ENCODE measurements around the gene PSMG4.

DNA sequence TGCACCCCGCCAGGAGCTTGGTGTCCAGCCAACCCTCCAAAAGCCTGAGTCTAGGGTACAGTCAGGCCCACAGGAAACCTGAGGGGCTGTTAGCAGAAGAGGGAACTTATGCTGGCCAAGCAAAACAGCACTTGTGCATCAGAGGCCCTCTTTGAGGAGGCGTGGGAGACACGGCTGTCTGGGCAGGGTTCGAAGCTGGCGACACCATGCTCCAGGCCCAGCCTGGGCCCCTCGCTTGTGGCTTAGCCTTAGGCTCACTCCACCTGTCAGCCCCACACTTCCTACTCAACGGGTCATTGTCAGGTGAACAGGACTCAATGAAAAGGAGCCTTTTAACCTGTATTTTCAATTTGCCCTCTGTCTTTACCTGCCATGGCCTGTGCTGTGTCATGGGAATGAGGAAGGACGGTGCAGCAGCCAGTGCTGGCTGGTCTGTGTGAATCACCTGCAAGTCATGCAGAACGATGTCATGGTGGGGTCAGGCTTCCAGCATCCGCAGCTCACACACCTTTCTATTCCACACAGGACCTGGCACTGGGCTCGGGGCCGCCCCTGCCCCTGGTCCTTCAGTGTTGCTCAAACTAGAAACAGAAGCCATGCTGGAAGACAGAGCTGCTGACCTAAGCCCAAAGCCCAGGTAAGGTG lies 188.6 kb upstream of the GMDS start:
- RRBS, result no CpG with 5 or more reads among the region's 12 CpGs

- RRBS, result no CpG with 5 or more reads among the region's 9 CpGs
Measured at GRCh38 chr6:2448495-2449059, 203.2 kb upstream of the GMDS start.

- RRBS, result no CpG with 5 or more reads among the region's 16 CpGs
Measured at GRCh38 chr6:2623166-2623861, 127.4 kb downstream of the MYLK4 start.

GRCh38 chr6:2764498-2765247 lies 520 bp upstream of the WRNIP1 start:
- RRBS, result no CpG with 5 or more reads among the region's 55 CpGs

DNA sequence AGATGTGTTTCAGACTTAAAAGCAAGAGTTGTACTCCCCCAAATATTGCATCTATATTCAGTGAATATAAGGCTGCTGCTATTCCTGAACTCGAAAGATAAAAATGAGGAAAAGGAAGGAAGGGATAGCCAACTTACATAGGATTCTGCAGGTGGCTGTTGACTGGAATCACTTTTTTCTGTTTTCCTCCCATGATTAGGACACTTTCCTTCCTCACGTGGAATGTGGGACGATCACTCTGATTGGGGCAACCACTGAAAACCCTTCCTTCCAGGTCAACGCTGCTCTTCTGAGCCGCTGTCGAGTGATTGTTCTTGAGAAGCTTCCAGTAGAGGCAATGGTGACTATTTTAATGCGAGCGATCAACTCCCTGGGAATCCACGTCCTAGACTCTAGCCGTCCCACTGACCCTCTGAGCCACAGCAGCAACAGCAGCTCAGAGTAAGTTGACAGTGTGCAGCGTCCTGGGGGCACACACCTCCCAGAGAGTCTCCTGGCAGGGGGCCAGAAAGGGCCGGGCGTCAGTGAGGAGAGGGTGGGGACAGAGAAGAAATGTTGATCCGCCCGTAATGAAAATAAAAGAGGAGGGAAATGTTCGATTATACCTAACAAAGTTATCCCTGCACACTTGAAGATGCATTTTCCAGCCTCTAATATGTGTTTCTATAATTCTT lies 4.9 kb downstream of the WRNIP1 start:
- RRBS, result no CpG with 5 or more reads among the region's 16 CpGs

GRCh38 chr6:2905836-2906253 lies 2.7 kb upstream of the SERPINB9 start:
- RRBS, result no CpG with 5 or more reads among the region's 6 CpGs

DNA sequence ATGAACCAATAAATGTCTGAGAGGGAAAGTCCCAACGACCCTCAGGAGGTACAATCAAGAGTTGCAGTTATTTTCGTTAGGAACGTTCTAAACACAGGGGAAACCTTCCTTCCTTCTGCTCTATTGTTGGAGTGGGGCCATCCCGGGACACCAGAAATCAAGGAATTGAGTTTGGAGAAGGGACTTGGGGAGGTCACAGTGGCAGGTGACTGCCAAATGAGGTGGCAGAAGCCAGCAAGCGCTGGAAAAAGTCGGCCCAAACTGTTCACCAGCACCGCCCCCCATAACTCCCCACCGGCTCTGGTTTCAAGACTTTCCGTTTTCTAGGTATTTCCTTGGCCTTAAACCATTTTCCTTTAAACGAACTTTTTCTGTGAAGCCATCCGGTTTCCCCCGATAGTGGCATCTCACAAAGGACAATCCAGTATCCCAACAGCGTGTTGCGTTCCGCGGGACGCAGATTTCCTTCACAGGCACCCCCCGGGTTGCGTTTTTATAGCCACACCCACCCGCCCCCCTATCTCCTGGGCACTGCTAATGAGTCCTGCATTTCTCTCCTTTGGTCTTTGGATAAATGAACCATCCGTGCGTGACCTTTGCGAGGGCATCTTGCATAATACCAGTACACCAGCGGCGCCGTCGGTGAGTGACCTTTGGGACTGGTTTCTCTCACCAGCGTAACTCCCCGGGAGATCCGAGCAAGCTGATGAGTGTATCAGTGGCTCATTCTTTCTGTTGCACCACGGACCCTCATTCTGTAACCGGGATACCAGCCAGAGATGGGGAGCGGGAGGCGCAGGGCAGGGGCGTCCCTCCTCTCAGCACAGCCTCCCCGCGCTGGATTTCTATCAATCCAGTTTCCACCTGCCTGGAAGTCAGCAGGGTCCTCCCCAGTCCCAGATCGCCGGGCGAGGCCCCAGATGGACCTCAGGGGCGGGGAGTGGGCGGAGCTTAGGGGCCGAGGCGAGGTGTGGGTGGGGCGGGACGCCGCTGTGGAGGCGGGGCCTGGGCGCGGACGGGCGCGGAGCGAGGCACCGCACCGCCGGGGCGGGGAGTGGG lies 647 bp upstream of the NQO2 start:
- RRBS, result 17% methylated on average over 8 of the region's 58 CpGs

DNA sequence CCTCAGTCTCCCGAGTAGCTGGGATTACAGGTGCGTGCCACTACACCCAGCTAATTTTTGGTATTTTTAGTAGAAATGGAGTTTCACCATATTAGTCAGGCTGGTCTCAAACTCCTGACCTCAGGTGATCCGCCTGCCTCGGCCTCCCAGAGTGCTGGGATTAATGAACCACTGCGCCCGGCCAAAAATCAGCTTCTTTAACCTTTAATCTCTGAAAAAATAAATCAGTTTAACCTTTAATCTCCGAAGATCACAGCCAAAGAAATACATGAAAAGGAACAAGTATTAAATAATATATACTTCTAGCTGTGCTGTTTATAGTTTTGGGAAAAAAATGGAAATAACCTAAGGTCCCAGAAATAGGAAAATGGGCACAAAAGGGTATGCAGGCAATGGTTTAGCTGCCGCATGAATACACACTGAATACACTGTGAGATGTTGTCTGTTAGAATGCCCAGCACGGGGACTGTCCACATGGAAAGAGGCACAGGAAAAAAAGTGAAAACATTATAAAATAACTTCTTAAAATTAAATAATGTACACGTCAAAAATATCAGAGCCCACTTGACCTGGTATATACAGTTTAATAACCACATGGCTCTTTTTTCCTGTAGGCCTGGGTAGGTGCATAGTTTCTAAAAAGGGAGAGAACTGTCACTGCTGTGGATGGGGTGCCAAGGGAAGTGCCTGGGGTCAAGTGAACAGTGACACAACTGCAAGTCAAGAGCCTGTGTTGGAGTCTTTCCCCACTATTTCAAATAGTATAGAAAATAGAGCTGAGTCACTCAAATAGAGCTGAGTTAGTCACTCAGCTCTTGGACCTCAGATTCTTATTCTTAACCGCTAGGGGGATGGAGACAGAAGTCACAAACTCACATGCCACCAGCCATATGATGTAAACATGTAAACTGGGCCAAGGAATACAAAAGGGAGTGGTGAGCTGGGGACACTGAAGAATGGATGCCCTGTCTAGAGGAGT lies 1.8 kb downstream of the NQO2 start:
- RRBS, result no CpG with 5 or more reads among the region's 11 CpGs

DNA sequence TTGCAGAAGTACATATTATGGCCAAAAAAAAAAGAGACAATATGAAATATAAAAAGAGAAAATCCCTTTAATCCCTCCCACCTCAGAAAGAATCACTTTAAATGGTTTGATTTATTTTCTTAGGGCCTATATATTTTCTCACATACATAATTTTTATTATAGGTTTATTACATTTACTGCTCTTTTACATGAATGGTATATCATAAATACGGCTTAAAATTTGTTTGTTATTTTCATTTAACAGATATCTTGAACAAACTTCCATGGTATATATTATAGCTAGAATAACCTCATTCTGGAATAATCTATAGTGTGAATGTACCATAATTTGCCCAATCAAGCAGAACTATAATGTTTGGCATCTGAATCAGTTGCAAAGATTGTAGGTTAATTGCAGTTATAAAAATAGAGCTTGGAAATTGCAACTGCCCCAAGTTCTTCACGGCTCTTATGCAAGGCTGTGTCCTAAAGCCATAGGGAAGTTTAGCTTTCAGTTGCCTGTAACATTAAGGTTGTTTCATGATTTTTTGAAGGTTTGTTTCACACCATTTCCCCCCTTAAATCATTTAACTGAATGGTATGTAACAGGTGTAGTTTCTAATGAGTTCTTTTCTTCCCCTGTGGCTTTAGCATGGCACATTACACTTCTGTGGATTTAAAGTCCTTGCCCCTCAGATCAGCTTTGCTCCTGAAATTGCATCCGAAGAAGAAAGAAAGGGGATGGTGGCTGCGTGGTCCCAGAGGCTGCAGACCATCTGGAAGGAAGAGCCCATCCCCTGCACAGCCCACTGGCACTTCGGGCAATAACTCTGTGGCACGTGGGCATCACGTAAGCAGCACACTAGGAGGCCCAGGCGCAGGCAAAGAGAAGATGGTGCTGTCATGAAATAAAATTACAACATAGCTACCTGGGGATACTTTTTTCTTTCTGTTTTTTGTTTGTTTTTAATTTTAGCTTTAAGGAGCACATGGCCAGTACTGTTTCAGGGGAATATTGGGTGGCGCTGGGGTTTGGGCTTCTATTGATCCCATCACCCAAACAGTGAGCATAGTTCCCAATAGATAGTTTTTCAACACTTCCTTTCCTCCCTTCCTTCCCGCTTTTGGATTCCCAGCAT lies 19.5 kb downstream of the NQO2 start:
- RRBS, result no CpG with 5 or more reads among the region's 10 CpGs

- RRBS, result 13% methylated on average over 16 of the region's 50 CpGs
Measured at GRCh38 chr6:3023222-3024468, 24.0 kb downstream of the NQO2 start.

DNA sequence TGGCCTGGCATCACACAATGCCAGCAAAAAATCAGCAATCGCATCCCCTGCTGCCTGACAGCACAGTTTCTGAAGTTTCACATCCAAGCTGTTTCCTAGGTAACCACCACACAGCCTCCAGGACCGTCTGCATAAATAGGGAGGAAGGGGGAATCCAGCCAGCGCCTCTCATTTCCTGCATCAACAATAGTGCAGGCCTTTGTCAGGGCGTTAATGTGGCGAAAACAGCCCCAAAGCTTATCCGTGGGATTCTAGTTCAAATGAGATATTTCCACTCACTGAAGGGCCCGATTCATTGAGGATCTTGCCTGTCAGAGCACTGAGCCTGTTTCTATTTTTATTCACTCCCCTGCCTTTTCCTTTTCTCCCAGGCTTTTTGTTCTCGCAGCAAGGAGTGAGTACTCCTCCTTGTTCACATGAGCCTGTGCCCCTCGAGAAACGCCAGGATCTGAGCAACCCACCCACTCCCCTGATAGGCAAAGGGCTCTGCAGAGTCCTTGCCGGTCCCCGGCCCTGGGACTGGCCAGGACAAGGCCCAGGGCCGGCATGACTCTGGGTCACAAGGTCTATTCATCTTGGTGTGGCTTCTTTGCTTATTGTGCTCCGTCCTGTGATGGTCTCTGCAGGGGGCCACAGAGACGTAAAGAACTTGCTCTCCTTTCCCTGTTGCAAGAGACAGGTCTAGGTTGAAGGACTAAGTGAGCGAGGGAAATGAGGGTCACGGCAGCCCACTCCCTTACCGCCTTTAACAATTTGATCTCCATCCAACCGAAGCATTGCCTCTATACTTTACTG lies 32.6 kb downstream of the TUBB2B start:
- RRBS, result no CpG with 5 or more reads among the region's 19 CpGs

GRCh38 chr6:3195467-3196228 lies 31.8 kb downstream of the TUBB2B start:
- RRBS, result no CpG with 5 or more reads among the region's 16 CpGs

DNA sequence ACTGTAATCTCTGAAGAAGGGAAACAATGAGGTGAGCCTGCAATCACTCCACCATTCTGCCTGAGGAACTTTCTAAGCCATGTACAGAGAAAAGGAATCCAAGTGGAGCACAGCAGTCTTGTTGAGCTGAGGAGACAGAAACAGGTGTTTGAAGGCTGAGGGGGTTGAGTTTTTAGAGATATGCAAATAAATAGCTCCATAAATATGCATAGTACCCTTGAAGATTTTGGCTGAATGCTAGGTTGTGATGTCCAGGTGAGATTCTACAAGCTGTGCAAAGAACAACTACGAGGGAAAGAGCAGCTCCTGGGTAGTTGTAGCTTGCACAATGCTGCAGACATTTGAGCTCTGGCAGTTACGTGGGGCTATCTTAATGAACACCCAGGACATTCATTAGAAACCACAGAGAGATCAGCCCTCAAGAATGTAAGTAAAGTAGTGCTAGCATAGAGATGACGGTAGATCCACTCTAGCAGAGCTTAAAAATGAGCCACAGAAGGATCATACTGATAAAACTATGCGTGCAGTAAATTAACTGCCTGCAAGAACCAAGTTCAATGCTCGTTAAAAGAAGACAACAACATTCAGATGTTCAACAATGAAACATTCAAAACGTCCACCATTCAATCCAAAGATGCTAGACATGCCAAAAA lies 24.3 kb downstream of the TUBB2B start:
- RRBS, result no CpG with 5 or more reads among the region's 6 CpGs

GRCh38 chr6:3230753-3231122 lies 3.3 kb upstream of the TUBB2B start:
- RRBS, result no CpG with 5 or more reads among the region's 7 CpGs

DNA sequence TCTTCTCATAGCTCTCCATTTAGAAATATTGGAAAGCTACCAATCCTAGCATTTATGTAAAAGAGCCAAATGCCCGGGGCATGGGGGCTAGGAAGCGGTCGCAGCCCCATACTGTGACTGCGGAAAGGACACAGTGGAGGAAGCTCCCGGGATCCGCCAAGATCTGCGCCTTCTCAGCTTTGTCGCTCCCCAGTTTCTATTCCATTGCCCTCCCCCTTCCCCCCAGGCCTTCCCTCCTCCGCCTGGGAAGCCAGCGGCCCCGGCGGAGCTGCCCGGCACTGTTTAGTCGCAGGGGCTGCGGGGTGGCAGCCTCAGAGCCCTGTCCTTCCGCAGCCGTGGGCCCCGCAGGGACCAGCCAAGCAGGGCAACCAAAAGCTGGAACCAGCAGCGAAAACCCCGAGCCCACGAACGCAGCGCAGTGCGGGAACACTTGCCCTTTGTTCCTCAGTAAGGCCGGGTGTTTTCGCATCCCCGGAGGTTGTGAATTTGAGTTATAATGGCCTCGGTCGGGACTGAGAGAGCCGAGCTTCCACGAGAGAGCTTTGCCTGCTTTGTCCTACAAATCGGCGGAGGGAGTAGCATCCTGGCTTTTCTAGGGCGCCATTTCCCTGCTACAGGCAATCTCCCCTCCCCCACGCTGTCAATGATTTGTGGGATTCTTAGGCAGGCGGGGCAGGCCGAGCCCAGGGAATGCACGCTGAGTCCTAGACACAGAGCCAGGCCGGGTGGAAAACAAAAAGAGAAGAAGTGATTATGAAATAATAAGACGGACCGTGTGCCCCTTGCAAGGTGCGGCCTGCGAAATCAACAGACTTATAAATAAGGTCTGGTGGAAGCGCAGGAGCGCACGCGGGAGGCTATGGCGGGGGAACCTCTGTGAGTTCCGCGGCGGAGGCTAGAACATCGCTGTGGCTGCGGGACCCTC lies 3.9 kb upstream of the TUBB2B start:
- RRBS, result 7% methylated on average over 10 of the region's 53 CpGs

GRCh38 chr6:3258677-3259321 lies at the start of gene PSMG4:
TSS of gene PSMG4 (plus strand) at chr6:3258947.
- RRBS, result 2% methylated on average over 31 of the region's 65 CpGs

DNA sequence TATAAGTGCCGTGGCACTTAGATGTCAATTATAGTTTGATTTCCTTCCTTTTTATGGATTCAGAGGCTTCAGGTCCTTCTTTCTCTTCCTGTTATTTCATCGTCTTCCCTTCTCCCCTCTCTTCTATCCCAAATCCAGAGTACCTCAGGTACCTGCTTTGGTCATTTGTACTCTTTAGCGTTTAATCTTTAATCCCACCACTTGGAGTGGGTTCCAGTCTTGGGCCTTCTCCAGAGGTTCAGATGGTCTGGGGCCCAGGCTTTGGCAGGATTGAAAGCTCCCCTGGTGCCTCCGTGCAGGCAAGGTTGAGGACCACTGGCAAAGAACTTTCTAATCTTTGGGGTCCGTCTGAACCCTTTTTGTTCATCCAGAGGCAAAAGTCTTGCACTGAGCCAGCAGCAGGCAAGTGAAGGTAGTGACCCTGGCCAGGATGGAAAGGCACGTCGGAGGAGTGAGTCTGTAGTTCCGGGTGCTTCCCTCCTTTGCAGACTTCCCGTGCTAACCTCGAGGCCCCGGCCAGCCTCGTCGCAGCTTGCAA lies 9.7 kb downstream of the PSMG4 start:
- RRBS, result 93% methylated on average over 3 of the region's 13 CpGs

GRCh38 chr6:3350900-3351912 lies 92.5 kb downstream of the PSMG4 start:
- RRBS, result no CpG with 5 or more reads among the region's 18 CpGs

DNA sequence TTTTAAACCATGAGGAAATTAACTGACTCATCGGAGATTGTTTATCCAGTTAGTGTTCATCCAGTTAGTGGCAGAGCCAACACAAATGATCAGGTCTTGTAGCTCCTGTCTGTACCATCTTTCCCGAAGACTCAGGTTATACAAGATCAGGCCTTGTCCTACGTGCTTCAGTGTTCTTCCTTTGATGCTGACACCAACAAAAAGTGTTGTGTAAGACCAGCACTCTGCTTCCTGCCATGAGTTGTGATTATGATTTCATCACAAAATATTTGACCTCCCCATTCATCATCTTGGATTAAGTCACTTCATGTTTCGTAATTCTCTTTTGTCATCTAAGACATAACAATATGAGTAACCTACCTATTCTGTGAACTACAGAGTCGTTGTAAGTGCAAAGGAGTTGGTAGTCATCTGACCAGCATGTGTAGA lies 135.5 kb upstream of the SLC22A23 start:
- RRBS, result no CpG with 5 or more reads among the region's 5 CpGs

DNA sequence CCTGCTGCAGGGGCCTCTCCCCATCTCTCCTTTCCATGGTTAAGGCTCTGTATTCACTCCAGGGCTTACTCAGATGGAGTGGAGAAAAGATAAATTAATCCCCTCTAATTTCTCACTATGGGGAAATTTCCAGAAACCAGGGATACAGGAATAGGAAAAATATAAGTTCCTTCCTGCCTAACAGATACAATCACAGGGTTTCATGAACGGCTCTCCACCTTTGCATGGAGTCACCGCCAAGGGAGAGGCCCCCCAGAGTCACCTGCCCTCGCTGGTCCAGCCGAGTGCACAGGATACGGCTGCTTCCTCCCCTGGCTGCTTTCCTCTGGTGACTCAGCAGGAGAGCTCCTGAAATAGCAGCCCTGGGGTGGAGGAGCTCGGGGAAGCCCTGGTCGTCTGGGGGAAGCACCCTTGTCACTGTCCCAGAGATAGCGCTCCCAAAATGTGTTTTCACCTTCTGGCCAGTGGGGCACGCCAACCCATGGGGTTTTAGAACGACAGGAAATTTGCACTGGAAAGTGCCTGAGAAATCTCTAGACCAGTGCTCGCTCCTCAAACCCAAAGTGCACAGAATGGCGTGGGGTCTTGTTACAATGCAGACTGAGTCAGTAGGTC lies 36.1 kb upstream of the FAM50B start:
- RRBS, result no CpG with 5 or more reads among the region's 12 CpGs